M059J (cell line): ENCODE measurements around a stretch of chr12.

DNA sequence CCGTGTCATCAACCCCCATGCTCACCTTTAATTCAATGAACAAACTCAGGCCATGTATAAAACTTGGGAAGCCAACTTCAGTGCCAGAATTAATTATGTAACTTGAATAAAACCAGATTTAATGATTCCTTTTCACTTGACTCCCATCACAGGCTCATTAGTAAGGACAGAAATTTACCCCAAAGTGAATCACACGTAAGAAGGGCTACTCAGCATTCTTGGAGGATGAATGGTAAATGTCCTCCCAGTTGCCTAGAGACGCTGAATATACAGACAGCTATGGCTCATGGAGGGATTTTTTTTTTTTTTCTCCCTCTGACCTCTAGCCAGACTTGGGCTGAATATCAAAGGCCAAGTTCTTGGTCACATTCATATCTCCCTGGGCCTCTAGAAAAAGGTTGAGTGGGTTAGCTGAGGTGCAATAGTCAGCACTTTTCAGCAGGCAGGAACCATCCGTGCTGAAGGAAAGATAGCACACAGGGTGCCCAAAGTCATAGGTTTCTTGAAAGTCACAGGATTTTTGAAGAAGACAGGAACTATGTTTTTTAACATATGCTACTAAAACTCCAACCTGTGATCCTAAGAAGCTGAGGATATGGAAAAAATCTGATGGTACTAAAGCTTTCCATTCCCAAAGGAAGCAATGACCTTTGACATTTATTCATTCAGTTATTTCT is 130.4 kb downstream of the NAP1L1 start:
- RAMPAGE, long total RNA = no peak

DNA sequence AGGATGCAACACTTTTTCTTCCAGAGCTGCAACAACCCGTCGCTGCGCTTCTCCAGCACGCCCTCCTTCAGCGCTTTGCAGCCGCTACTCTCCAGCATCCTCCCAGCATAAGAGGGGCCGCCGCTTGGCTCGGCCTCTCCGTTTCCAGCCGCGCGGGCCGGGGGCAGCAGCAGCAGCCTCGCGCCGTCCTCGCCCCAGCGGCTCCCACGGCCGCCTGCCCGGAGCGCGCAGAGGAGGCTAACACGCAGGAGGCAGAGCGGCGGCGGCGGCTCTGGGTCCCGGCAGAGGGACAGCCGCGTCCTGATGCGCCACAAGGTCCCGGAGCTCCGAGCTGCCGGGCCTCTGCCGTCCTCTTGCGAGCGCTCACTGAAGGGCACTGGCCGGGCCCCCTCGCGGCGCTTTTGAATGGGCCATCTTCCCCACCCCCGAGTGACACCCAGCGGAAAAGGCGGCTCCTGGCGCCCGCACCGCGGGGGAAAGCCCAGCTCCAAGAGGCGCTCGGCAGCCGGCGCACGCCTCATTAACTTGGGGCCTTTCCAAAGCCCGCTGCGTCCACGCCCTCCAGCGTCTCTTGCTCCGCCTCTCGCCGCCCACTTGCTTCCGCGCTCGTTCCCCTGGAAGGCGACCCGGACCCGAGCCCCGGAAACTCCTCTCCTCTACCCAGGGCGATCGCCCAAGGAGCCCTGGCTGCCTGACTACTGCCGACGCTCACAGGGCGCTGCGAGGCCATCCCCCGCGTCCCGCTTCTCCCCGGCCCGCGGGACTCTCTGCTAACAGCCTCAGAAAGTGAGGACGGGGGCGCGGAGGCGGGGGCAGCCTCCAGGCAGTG is 53.0 kb downstream of the NAP1L1 start:
- RAMPAGE, long total RNA = no peak

DNA sequence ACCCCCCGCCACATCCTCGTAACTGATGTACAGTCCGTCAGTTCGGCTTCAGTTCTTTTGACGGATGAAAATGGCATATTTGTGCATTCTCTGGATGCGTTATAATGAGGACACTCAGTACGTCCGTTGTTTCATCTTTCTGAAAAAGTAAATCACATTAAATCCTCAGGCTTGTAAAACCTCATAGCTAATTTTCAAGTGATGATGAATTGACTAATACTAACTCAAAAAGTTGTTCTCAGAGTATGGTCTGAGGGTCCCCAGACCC is 756 bp upstream of the NAP1L1 start:
- RAMPAGE, long total RNA = no peak

- RAMPAGE, long total RNA = no peak
Measured at GRCh38 chr12:76519682-76520262, 39.8 kb downstream of the OSBPL8 start.

DNA sequence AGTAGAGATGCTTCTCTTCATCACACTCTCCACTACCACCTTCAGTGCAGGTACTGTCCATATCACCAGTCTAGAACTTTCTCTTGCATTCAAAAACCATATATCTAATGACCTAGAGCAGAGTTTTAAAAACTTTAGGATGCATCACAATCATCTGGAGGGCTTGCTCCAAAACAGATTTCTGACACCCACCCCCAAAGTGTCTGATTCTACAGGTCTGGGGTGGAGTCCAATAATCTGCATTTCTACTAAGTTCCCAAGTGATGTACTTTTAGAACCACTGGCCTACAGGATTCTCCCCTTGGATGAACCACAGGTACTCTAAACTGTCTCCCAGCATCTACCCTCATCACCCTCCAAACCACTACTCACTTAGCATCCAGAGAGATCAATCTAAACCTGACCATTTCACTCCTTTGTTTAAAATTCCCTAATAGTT is 17.2 kb downstream of the OSBPL8 start:
- RAMPAGE, long total RNA = no peak

- RAMPAGE, long total RNA = no peak
Measured at GRCh38 chr12:77325302-77325861, 260.0 kb upstream of the E2F7 start.

- RAMPAGE, long total RNA = no peak
Measured at GRCh38 chr12:77893766-77894476, 63.2 kb downstream of the NAV3 start.

GRCh38 chr12:78293196-78293824 is 462.6 kb downstream of the NAV3 start:
- RAMPAGE, long total RNA = no peak

DNA sequence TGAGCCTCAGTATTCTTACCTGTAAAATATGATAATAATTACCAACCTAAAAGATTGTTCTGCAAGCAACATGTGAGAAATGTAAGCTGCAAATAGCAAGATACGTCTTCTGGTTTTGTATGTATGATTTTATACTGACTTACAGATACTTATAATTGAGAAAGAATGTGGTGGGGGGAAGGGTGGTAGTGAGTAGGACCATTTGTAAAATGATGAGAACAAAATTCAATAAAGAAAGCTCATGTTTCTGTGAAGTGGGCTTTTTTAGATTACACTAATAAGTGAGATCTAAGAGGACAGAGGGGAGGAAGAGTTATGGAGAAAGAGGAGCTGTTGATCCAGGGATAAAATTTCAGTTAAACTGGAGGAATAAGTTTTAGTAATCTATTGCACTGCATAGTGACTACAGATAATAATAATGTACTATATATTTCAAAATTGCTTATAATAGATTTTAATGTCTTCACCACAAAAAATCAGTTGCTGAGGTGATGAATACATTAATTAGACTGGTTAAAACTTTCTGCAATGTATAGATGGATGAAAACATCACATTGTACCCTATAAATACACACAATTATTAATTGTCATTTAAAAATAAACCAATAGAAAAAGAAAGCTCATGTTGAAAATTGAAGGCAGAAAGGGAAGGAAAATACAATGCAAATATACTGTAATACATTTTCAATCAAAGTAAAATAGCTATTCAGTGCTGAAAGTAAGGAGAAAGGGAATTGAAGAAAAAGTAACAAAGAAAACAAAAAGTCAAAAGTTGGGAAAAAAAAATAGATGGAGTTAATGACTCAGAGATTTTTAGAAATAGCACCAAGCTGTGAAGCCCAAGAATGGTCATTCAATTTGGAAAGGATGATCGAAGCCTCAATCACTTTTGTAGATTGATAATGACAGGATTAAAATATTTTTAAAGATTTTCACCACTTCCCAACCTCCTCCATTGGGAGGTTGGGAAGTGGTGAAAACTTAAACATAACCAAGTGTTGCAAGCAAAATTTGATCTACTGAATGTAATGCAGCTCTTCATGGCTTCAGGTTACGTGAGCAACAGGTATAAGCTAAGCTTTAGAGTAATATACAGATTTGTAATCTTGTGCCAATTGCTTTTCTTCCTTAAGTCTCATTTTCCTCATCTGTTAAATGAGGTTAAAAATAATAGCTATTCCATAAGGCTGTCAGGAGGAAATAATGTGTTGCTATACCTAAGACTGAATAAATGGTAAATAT is 65.6 kb downstream of the SYT1 start:
- RAMPAGE, long total RNA = no peak

GRCh38 chr12:79552940-79553547 is 137.7 kb downstream of the PAWR start:
- RAMPAGE, long total RNA = no peak

GRCh38 chr12:79711752-79712069 is 20.9 kb upstream of the PAWR start:
- RAMPAGE, long total RNA = no peak

DNA sequence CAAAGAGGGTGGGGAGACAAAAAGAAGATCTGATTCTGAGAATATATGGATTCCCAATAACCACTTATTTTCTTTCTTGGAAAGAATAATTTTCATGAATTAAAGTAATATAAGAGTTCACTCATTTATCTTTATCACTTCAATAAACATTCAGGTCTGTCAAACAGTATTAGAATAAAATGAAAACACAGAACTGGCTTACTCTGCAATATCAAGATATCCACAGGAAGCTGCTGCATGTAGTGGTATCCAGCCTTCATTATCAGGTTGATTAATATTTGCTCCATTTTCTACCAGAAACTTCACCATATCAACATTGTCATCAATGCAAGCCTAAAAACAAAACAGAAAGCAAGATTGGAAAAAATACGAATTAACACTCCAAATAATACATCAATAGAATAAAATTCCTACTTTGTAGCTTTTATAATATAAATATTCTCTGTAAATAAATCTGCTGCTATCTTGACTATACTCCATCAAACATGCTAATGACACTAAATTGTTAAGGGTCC is 62.2 kb downstream of the PPP1R12A start:
- RAMPAGE, long total RNA = no peak

DNA sequence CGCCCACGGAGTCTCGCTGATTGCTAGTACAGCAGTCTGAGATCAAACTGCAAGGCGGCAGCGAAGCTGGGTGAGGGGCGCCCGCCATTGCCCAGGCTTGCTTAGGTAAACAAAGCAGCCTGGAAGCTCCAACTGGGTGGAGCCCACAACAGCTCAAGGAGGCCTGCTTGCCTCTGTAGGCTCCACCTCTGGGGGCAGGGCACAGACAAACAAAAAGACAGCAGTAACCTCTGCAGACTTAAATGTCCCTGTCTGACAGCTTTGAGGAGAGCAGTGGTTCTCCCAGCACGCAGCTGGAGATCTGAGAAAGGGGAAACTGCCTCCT is 33.8 kb downstream of the PTPRQ start:
- RAMPAGE, long total RNA = no peak

DNA sequence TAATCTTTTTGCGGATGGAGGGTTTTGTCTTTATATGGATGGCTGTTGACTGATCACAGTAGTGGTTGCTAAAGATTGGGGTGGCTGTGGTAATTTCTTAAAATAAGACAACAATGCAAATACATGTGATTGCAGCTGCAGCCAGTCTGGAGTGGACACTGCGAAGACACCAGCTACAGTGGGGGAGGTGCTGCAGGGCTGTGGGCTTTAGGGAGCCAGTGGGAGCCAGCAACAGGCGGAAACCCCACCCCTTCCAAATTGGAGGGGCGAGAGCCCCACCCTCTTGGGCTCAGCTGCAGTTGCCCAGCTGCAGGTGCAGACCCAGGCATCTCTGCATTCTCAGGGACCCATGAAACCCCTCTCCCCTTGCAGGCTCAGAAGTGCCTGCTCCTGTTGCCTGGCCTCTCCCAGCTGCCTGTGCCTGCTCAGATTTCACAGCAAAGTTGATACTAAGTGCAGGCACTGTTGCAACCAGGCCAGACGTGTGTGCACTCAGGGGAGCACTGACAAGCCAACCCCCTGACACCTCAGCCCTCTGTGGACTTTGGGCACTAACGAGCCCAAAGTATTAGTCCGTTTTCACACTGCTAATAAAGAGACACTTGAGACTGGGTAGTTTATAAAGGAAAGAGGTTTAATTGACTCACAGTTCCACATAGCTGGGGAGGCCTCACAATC is 104.9 kb downstream of the MYF5 start:
- RAMPAGE, long total RNA = no peak

- RAMPAGE, long total RNA = no peak
Measured at GRCh38 chr12:80829793-80830357, 107.9 kb downstream of the LIN7A start.

- RAMPAGE, long total RNA = no peak
Measured at GRCh38 chr12:81080374-81080966, 2.6 kb downstream of the ACSS3 start.

- RAMPAGE, long total RNA = no peak
Measured at GRCh38 chr12:81800877-81801340, 41.8 kb upstream of the PPFIA2 start.

GRCh38 chr12:82523849-82524332 is 162.8 kb upstream of the TMTC2 start:
- RAMPAGE, long total RNA = no peak

DNA sequence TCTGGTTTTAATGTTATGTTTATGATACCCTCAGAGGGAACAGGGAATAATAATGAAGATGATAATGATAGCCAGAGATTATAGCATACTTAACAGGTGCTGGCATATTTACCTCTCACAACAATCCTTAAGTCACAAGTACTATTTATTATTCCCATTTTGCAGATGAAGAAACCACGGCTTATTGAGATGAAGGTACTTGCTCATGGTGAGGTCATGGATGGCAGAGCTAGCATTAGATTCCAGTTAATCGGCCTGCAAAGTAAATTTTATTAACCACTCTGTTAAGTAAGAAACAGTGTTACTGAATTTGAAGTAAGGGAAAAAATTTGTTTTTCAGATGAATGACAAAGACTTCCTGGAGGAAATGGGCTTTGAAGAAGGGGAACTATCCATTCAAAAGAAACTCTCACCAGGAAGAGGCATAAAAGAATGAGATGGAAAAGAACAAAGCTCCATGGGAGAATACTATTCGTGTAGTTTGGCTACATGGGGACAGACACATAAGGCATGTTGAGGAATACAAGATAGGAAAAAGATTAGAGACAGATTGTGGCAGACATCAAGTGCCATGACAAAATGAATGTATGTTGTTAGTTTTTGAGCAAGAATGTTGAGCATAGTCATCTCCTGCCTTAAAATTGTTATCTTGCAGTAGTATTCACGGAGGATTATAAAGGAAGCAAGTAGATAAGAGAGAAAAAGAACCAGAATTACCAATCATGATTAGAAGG is 127.4 kb downstream of the TMTC2 start:
- RAMPAGE, long total RNA = no peak

DNA sequence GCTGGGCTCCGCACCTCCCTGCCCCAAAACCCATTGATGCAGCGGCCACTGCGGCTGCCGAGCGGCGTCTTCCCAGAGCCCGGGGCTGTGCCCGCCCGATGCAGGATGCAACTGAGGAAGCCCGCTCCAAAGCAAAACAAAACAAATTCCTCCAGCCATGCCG is 235 bp upstream of the SLC6A15 start:
- RAMPAGE, long total RNA = no peak